SK-N-DZ (cell line): ENCODE measurements around the genes NTN1, CFAP52, RCVRN and MYH4.

DNA sequence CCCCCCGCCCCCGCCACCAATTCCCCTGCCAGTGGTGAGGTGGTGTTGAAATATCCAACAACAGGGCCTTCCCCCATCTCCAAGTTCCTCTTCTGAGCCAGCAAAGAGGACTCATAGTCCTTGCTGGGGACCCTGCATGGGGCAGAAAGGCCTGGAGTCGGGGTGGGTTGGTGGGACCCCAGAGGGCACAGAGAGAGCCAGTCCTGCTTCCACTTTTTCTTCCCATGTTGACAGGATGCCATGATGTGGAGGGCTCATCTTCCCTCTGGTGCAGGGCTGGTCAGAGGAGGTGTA, 49.0 kb upstream of the PIK3R6 start:
RAMPAGE:
- cytosol, long total RNA = no peak
- nucleus, long total RNA = no peak

DNA sequence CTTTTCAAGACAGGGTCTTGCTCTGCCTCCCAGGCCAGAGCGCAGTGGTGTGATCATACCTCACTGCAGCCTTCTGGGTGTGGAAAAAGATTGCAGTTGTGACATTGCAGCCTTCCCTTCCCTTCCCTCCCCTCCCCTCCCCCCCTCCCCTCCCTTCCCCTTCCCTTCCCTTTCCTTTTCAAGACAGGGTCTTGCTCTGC, 41.7 kb downstream of the PIK3R5 start:
RAMPAGE:
- cytosol, long total RNA = no peak
- nucleus, long total RNA = no peak

RAMPAGE:
- cytosol, long total RNA = no peak
- nucleus, long total RNA = no peak
Measured at GRCh38 chr17:8927210-8927563, 38.3 kb downstream of the PIK3R5 start.

GRCh38 chr17:8934881-8935766, 30.4 kb downstream of the PIK3R5 start:
RAMPAGE:
- cytosol, long total RNA = no peak
- nucleus, long total RNA = no peak

GRCh38 chr17:8939333-8940422, 25.8 kb downstream of the PIK3R5 start:
RAMPAGE:
- cytosol, long total RNA = no peak
- nucleus, long total RNA = no peak

RAMPAGE:
- cytosol, long total RNA = no peak
- nucleus, long total RNA = no peak
Measured at GRCh38 chr17:8953030-8953411, 12.5 kb downstream of the PIK3R5 start.

DNA sequence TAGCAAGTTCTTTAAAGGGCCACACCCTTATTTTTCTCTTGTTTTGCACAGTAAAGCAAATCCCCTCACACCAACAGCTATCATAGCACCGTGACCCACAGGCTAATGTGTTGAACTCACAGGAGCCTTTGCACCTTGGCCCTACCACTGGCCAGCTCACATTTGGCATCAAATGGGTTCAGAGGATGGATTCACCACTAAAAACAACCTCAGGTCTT, 12.2 kb downstream of the PIK3R5 start:
RAMPAGE:
- cytosol, long total RNA = no peak
- nucleus, long total RNA = no peak

DNA sequence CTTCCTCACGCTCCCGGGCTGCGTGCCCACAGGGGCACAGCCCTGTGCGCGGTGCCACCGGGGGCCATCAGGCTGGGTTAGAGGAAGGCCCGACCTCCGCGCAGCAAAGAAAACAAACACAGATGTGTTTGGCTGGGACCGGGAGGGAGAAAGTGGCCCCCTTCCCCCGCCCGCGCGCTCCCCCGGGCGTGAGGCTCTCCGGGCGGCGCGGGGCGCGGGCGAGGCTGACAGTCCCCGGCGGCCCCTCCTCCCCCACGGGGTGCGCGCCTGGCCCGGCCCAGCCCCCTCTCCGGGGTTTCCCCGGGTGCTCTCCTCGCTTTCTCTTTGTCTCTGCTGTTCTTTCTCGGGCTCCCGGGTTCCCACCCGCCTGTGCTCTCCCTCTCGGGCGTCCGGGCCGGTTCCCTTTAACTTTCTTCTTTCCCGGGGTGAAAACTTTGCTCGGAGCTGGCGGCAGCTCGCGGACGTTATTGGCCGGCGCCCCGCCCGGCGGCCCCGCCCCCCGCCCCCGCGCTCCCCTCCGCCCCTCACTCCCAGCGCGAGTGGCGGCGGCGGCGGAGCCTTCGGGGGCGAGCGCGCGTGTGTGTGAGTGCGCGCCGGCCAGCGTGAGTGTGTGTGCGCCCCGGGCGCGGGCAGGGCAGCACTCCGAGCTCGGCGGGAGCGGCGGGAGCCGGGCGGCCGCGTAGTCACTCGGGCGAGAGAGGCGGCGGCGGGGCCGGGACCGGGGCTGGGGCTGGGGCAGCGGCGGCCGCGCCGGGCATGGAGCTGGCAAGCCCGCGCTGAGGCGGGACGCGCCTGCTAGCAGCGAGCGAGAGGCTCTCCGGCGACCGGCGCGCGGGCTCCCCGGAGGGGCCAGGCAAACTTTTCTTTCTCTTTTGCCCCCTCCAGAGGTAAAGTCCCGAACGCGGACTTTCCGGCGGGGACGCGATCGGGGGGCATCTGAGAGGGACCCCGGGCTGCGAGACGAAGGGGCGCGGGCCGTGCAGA, at the start of gene NTN1:
TSS of gene NTN1 (plus strand) at position 527 of the 984 bp plus-strand sequence.
RAMPAGE:
- cytosol, long total RNA = no peak
- nucleus, long total RNA = no peak

DNA sequence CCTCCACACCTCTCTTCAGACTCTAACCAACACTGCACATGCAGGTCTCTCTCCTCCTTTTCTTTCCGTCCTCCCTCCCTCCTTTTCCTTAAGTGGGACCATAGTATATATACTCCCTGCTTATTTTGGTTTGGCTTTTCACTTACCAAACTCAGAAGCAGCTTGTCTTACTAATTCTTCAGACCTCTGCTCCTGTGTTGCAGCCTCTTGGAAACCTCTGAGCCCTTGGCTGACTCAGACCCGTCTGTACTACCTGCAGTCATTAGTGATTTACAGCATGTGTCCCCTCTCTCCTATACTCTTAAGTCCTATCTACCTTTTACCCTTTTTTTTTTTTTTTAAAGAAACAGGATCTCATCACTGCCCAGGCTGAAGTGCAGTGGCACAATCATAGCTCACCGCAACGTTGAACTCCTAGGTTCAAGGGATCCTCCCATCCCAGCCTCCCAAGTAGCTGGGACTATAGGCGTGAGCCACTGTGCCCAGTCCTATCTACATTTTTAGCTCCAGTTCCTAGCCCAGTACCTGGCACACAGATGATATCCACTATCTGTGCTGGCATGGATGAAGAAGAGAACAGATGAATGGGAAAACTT, 206.9 kb downstream of the STX8 start:
RAMPAGE:
- cytosol, long total RNA = no peak
- nucleus, long total RNA = no peak

RAMPAGE:
- cytosol, long total RNA = no peak
- nucleus, long total RNA = no peak
Measured at GRCh38 chr17:9576323-9576778, at the start of gene CFAP52. TSS of gene CFAP52 (plus strand) at chr17:9576642.

DNA sequence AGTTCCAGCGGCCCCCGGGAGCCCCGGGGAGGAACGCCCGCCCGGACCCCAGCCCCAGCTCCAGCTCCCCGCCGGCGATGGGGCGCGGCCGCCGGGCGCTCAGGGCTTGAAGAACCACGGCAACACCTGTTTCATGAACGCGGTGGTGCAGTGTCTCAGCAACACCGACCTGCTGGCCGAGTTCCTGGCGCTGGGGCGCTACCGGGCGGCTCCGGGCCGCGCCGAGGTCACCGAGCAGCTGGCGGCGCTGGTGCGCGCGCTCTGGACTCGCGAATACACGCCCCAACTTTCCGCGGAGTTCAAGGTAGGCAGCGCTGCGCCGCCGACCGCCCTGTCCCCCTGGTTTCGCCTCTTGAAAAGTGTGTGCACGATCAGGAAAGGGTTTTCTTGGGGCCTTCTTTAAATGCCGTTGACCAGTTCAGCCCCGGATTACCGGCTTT, 536 bp downstream of the USP43 start:
RAMPAGE:
- cytosol, long total RNA = no peak
- nucleus, long total RNA = no peak

RAMPAGE:
- cytosol, long total RNA = no peak
- nucleus, long total RNA = no peak
Measured at GRCh38 chr17:9905090-9905490, at the start of gene RCVRN. TSS of gene RCVRN (minus strand) at chr17:9905271.

DNA sequence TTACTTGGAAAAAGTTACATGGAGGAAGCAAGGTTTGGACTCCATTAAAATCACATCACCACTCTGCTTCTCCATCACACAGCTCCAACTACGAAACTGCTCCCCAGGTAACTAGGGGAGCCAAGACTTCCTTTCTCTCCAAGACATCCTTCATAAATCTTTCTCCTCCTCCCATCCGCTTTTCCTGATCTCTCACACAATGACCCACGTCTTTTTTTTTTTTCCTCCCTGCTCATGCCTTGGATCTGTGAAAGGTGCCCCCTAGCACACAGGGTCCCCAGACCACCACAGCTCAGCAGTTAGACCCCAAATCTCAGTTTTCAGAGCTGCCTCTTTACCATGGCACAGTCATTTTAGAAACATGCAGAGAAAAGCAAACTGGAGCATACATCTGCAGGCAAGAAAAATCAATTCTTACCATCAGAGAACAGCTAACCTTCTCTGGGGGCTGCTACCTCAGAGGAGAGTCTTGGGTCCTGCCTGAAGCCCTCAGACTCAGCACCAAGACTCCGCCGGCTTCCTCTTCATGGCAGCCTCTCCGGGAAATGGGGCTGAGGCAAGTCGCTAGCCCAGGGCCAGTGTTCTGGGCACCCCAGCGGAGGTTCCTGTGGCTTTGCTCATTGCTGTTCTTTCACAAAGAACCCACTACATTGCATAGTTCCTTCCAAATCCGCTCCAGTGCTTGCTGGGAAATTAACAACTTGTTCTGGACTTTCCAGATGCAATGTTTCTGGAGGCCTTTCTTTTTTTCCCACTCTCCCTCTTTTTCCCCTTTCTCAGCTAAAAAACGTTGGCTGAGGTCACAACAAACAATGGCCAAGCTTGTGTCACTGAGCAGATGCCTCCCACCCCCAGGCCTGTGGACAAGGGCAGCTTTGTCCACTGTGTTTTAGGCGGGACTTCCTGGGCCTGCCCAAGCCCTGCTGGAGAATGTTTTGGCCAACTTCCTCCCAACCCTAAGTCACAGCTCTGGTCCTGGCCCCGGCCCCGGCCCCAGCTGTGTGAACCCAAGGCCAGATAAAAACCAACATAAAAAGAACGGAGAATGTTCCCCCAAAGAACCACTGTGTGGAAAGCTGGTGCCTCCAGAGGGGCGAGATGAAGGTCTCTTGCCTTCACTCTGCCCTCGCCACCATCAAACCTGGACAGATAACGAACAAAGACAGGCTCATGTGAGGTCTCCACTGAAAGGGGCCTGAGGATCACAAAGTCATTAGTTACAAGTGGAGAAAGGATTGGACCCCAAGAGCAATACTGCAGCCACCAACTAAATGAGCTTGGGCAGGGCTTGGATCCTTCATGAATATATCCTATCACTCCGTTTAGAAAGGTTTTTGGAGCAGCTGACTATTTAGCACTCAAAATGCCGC, 131.4 kb upstream of the RCVRN start:
RAMPAGE:
- cytosol, long total RNA = no peak
- nucleus, long total RNA = no peak

RAMPAGE:
- cytosol, long total RNA = no peak
- nucleus, long total RNA = no peak
Measured at GRCh38 chr17:10105347-10105586, 93.1 kb downstream of the GAS7 start.

DNA sequence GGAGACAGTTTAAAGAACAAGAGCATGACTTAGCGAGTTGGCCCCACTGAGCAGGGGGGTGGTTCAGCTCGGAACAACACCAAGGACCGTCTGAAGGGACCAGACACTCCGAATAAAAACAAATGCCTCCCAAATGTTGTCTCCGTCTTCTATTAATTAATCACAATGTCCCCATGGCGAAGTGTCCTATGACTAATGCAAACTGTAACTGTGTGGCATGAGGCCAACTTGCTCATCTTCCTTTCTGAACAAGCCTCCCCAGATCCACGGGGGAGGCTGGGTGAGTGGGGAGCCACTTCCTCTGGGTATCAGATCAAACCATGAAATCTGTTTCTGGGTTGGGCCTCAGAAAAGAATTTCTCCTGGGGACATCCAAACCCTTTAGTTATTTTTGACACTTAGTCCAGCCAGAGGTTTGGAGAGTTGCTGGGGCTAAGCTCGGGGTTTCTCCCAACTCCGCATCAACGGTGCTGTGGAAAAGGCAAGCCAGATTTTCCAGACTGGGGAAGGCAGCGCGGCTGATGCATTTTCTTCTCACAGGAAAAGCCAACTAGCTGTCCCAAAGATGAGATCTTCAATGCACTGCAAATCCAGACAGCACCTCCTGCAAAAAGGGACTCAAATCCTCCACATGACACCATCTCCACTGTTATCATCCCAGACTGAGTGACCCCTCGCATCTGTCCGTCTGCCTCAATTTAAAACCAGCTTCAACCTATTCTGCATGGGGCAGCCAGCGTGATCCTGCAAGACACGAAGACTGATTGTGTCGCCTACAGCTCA, 62.3 kb downstream of the GAS7 start:
RAMPAGE:
- cytosol, long total RNA = no peak
- nucleus, long total RNA = no peak

DNA sequence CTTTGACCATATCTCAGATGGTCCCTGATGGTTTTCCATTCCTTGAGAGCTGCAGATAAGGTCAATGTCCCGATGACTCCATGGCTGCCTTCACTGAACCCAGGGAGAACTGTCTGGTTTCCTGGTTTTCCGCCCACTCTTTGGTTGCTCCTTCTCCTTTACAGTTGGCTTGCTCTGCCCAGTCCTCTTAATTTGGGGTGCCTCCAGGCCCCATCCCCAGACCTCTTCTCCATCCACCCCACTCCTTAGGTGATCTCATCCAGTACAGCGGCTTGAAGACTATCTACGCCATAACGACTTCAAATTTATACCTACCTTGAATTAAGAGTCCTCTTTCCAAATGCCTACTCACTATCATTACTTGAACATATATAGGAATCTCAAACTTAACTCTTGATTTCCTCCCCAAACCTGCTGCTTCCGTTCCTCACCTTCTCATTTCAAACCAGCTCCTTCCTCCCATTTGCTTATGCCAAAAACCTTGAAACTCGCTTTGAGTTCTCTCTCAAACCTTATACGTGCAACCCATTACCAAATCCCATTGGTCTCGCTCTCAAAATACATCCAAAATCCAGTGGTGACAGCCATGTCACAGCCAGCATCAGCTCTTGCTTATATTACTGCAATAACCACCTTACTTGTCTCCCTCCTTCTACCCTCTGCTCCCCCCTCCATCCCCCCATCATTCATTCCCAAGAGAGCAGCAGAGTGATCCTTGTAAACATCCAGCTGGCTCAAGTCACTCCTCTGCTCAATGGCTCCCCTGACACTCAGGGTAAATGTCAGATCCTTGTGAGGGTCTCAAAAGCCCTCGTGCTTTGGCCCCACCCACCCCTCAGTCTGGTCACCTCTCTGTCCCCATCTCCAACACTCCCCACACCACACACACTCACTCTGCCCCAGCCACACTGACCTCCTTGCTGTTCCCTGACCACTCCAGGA, 28.6 kb downstream of the GAS7 start:
RAMPAGE:
- cytosol, long total RNA = no peak
- nucleus, long total RNA = no peak

GRCh38 chr17:10469398-10469666, at the start of gene MYH4:
TSS of gene MYH4 (minus strand) at chr17:10469559.
RAMPAGE:
- cytosol, long total RNA = no peak
- nucleus, long total RNA = no peak

RAMPAGE:
- cytosol, long total RNA = no peak
- nucleus, long total RNA = no peak
Measured at GRCh38 chr17:10549041-10549513, 381 bp downstream of the MYH2 start.

DNA sequence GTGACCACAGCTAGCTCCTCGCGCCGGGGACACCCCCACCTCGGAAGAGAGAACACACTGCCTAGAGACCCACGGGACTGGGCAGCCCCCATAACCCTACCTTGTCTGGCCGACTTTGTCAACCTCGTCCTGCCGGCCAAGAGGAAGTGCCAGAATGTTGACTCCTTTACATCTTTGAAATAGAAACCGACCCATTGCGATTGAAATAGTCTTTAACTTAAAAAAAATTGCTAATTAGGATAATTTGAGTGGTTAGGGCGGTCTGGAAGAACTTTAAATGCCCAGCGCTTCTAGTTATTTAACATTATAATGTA, 403 bp downstream of the ADPRM start:
RAMPAGE:
- cytosol, long total RNA = no peak
- nucleus, long total RNA = no peak

DNA sequence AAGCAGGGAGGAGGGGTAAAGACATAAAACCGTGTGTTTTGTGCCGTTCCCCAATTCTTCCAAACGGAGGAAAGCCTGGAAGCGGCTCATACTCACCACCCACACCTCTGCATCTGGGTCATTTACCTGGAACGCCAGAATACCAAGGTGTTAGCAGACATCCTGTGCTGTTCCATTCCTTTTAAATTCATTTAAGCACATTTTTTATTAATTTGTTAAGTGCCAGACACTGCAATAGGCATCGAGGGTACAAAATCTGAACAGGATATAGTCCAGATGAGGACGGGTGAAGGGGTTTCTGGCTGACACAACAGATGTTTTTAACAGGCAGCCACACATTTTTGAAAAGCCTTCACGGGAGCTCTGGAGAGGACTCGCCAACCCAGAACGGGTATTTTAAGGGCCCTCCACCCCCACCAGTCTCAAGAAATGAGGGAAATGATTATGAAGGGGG, 861 bp downstream of the TMEM220 start:
RAMPAGE:
- cytosol, long total RNA = no peak
- nucleus, long total RNA = no peak